Subcutaneous preadipocyte (primary cell): ENCODE measurements around the gene PRAMEF10.

DNA sequence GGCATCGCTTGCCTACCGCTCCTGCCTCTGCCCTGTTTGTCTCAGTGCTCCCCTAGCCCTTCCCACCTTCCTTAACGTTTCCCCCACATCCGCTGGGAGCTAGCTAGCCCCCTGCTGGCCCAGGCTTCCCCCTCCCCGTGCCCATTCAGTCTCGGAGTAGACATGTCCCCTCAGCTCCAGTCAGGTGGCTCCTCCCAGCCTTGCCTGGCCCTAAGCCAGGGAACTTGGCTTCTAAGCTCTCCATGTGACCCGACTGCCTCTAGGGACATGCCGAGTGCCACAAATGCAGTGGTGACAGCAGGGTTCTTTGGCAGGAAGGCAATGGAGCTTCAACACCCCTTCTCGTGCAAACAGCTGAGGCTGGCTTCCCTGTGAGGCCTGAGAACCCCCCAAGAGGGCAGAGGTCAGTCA lies 16.2 kb downstream of the DRAXIN start:
- CAGE, long polyA plus RNA = no peak

GRCh38 chr1:11786428-11786625 lies 19.4 kb downstream of the MTHFR start:
- CAGE, long polyA plus RNA = no peak

DNA sequence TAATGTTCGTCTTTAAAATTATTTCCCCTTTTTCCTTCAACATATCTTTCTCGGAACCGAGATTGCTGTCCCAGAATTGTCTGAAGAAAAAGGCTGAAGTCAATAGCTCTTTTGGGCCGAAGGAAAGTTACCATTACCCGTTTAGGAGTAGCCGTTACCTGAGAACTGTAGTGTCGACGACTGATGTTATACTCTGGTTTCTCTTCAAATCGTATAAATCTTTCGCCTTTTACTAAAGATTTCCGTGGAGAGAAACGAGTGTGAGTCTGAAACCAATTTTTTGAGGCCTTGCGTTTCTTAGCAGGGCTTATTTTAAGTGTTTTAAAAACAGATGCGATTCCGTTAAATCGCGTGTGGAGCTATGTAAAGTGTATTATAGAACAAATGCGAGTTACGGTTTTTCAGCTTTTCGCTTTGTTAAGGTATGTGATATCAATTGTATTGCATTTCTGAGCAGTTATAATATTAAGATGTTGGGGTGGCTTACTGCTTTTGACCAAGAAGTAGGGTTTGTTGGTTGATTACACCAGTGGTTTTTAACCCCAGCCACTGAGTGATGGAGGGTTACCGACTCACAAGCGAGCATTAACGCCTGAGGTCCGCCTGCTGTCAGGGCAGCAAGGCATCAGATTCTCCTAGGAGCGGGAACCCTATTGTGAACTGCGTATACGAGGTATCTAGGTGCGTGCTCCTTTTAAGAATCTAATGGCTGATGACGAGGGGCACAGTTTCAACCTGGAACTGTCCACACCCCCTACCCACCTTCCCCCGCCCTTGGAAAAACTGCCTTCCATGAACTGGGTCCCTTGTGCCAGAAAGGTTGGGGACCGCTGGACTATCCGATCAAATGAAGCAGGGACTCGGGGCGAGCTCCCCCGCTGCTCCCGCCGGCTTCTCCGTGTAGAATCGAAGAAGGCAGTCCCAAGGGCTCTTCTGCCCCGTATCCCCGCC lies 18.0 kb downstream of the KIAA2013 start:
- CAGE, long polyA plus RNA = no peak

GRCh38 chr1:11908915-11909144 lies 17.4 kb downstream of the KIAA2013 start:
- CAGE, long polyA plus RNA = no peak

GRCh38 chr1:11938723-11939303 lies 4.3 kb downstream of the PLOD1 start:
- CAGE, long polyA plus RNA = no peak

DNA sequence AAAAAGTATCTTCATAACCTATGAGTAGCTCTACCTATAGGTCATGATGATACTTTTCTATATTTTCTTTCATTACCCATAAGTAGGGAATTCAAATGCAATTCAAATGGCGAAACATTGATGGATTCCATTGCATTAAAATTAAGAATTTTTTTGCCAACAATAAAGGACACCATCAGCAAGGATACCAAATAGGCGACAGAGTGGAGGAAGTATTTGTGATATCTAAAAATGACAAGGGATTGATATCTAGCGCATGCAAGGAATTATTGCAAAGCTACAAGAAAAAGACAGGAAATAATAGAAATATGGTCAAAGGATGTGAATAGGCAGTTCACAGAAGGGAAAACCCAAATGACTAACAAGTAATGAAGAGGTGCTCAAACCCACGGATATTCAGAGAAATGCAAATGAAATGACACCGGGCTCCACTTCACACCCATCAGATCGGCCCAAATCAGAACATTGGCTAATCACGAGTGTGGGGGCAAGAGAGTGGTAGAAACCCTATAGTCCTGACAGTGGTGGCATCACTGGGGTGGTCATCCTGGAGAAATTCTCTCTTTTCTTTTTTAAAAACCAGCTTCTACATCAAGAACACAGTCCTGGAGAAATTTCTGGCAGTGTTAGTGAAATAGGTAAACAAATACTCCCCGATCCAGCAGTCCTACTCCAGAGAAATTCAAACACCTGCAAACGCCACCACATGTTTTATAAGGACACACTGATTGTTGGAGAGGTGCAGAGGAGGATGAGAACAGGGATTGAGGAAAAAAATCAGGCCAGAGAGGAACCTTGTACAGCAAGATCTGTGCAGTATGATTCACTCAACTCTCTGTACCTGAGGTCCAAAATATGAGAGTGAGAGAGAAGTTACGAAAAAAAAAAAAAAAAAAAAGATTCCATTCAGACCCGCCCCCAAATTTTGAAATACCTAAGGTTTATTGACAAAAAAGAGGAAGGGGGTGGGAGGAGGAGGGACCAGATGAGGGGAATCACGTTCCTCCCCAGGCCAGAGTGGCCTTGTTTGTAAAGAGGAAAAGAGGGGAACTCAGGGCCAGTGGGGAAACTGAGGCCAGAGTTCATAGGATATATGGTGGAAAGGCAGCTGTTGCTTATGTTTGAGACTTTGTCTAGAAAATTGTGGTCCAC lies 9.3 kb upstream of the TNFRSF1B start:
- CAGE, long polyA plus RNA = no peak

- CAGE, long polyA plus RNA = no peak
These were observed 12.2 kb downstream of the TNFRSF1B start for GRCh38 chr1:12178829-12179645.

- CAGE, long polyA plus RNA = no peak
These were observed 179.4 kb downstream of the DHRS3 start for GRCh38 chr1:12438488-12439176.

DNA sequence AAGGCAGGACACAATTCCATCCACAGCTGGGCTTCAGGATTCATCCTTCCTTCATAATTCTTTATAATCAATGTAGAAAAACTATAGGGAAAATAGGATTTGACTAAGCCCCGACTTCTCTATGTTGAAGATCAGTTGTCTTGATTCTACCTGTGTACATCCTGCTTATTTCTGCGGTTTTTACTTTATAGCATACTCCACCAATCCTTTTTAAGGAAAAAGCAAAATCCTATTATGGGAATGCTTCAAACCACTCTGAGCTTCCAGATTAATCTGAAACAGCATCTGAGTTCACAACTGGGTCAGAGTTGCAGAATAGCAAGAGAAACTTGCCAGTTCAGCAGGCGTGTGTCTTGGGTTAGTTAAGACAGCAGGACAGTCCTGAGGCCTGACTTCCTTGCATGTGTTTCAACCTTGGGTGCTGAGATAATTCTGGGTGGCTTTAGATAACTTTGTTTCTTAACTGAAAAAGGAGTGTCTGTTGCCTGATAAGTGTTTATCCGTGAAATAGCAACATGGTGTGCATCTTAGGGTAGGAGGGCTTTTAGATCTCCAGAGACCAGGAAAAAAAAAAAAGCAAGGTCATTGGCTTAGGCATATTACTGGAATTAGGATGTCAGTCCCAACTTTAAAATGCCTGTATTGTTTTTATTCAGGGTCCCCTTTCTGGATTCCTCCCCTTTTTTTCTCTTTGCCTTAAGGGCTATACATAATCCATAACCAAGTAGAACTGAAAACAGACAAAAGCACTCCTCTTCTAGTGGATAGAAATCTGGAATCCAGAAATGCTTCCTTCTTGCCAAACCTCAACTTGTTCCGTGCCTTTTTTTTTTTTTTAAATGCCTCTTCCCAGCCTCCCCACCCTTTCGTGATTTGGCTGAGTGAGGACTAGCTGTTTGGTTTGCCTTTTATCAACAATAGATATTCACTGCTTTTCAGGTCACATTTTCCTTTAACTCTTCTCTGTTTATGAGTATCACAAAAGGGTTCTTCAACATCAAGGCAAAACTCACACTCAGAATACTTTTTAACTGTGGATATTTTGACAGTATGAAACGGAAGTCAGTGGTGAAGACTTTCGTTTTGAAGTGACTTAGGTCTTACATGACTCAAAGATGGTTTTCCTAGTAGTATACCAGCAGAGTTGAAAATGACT lies 169.1 kb downstream of the DHRS3 start:
- CAGE, long polyA plus RNA = no peak

DNA sequence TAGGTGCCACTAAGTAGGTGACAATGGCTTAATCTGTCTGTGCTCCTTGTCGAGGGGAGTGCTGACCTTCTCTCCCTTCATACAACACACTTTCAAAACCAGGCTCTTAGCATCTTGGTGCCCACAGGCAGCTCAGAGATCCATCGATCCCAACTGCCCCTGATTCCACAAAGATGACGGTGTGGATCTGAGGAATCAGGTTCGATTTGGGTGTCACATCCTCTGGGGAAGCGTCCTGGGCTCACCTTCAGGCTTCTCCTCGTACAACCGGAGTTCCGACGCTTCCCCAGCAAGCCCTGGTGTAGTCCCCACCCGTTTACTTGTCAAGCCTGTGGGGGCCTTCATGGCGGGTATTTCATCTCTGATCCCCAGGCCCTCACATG lies 48.0 kb downstream of the DHRS3 start:
- CAGE, long polyA plus RNA = no peak

- CAGE, long polyA plus RNA = no peak
These were observed 3.7 kb upstream of the DHRS3 start for GRCh38 chr1:12621649-12622219.

DNA sequence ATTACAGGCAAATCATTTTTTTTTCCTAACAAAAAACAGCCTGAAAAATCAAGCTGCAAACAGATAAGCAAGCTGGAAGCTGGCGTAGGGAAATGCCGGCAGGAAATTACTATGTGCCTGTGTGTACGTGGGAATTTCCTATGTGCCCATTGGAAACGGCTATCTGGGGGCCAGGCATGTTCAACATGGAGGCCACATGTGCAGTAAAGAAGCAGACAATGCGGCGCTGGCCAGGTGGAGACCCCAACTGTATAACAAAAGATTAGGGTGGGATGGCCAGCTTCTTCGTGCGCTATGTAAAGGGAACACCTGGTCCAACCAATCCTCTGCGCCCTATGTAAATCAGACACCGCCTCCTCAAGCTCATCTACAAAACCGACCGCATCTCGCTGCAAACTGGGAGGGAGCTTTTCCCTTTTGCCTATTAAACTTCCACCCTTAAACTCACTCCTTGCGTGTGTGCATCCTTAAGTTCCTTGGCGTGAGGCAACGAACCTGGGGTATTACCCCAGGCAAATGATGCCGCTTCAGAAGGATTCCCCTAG lies 9.0 kb upstream of the AADACL4 start:
- CAGE, long polyA plus RNA = no peak

GRCh38 chr1:12898037-12898588 lies at the start of gene PRAMEF10:
Gene PRAMEF10 (minus strand): TSS chr1:12898270.
- CAGE, long polyA plus RNA = no peak

DNA sequence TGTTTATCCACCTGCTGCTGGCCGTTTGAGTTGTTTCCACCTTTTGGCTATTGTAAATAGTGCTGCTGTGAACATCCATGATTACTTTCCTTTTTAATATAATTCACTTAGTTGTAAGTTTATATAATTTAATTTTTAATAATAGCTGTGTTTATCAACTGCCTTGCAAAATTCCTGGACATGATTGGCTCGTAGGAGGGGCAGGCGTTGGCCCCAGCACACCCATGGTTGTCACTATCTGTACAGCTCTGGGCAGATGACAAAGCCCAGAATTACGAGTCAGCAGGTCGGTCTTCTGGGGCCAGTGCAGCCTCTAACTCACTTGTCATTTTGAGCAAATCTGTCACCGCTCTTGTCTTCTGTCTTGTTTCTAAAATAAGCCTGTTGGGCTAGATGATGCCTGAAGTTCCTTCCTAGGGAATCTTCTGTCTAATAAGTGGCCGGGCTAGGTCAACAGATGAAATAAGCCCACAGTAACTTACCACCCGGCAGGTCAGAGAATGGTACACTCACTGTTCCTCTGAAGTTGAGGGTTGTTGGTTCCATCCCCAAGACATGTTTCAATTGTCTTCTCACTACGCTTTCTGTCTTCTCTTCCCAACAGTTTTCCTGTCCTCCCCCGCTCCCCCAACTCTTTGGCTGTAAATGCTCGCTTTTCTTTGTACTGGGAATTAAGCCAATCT lies 21.5 kb upstream of the LRRC38 start:
- CAGE, long polyA plus RNA = no peak

DNA sequence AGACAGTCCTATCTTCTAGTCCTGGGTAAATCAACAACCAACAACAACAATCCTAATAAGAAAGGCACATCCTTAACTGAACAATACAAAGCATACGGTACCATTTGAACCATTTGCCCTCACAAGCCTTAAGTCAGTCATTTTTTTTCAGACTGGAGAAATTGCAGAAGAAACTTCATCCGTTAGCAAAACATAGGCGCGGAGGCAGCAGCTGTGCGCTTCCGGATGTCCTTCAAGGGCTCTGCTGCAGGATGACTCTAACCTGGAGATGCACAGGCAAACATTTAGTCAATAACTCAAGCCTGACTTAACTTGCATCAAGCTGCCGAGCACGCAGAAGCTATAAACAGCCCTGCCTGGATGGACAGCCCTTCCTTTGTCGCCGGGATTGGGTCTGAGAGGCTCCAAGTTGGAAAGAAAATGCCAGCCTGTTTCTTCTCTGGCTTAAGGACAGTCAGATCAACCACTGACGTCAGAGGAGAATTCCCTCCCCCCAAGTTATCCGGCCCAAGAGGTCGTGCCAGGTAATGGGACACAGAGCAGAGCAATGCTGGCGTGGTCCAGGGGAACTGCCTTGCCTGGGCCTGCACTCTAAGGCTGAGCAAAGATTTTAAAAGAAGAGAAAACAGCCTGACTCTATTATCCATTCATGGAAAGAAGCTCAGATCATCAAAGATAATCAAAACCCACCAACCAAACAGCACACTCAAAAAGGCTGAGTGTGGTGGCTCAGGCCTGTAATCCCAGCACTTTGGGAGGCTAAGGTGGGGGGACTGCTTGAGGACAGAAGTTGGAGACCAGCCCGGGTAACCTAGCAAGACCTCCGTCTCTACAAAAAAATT lies 27.1 kb upstream of the LRRC38 start:
- CAGE, long polyA plus RNA = no peak

DNA sequence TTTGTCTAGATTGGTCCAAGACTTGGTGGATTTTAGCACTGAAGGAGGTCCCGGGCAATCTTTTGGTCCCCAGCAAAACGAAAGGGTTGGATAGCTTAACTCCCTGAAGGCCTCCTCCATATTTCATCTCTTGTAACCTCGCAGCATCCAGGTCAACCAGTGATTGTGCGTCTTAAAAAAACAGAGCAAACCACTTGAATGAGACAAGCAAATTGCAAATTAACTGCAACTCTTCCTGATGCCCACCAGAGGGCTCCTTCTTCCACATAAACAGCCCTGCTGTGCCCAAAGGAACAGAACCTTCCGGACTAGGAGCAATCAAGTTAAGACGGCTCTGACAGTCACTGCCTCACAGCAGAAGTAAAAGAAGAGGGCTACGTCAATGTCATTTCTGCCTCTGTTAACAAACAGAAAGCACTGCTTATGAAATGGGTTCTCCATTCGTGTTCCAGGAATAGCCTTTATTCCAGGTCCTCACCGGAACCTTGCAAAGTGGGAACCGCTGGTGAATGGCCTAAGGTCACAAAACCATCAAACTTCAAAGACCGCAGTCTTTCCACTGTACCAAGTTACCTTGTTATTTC lies 34.3 kb upstream of the PRDM2 start:
- CAGE, long polyA plus RNA = no peak

DNA sequence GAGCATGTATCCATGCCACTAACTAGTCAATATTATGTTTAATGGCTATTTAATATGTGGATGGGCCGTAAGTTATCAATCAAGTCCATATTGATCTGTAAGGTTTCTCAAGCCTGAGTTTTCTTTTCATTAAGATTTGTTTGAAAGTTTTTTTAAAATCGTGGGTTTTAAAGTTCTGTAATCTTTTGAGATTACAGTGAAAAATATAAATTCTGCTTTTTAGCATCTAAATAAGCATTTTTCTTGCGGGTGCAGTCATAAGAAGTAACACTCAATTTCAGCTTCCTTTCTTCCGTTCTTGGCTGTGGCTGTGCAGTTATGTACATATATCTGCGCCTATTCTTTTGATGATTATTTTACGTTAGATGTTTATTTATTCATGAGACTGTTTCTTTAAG lies 2.3 kb downstream of the PRDM2 start:
- CAGE, long polyA plus RNA = no peak

GRCh38 chr1:13708166-13708634 lies 8.2 kb downstream of the PRDM2 start:
- CAGE, long polyA plus RNA = no peak

- CAGE, long polyA plus RNA = no peak
These were observed 28.2 kb downstream of the PRDM2 start for GRCh38 chr1:13728191-13728675.

DNA sequence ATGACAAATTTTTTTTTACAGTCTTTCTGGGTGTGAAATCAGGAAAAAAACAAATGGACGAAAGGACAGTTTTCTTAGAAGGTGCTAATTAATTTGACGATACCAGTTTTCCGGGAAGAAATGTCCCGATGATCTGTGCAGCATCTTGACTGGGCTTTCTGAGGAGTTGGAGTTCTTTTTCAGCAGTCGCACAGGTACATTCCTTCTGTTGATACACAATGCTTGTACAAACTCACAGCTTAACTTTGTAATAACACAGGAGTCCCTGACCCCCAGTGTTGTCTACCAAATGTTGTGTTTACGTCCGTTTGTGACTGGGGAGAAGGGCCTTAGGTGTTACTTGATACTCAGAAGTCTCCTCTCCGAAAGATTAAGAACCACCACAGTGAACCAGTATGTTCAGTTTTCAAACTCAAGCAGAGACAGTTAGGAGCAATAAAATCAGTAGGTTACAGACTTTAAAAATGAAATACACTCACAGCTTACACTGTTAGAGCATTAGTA lies 61.4 kb downstream of the PRDM2 start:
- CAGE, long polyA plus RNA = no peak